SJSA1 (cell line): ENCODE measurements around a stretch of chr10.

DNA sequence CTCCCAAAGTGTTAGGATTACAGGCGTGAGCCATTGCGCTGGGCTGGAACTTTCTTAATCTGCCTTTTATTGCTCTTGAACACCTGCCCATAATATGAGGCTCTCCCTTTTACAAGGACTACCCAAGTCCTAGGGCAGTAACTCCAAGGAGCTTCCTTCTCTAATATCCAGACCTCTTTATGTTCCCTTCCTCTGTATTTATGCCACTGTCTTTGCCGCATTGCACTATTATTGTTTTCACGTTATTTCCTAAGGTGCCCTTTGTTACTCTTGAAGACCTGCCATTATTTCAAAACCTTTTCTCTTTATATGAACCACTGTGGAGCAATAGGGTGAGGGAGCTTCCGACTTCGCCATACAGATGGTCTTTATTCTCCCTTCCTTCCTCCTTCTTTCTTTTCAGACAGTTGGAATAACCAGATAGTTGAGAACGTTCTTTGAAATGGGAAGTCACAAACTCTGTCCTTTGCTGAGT is 36.2 kb upstream of the TCF7L2 start:
- RAMPAGE, long total RNA, result no peak

DNA sequence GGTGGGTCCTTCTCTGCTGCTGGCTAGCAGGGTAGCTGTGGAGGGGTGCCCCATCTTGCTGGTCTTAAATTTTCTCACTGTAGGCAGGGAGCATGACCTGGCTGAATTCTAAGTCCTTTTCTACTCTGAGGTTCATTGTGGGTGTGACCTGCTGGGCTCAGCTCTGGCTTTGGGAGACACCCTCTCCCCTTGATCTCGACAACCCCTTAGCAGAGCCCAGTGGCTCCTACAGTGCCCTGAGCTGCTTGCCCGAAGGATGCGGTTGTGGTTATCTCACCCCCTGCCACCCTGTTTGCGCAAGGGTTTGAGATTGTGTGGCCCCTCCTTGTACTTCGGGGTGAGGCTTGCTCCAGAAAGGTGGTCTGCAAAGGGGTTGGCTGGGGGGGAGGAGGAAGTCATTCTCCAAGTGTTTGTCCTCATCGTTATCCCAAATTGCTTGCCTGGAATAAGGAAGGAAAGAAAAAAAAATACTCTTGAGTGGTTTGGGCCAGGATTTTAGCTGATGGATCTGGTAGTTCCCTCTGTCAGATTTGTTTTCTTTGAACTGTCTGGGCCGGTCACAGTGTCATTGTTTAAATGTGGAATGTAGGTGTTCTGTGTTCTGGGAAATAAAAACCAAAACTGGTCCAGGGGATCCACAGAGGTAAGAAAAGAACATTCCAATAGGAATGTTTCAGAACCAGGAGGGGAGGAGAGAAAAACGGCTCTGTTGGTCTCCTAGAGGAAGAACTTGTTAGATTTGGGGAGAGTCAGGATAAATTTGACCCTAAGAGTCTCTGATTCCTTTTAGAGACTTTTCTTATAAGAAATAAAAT is 55.5 kb downstream of the TCF7L2 start:
- RAMPAGE, long total RNA, result no peak

- RAMPAGE, long total RNA, result no peak
Measured at GRCh38 chr10:113039959-113040557, 90.0 kb downstream of the TCF7L2 start.

DNA sequence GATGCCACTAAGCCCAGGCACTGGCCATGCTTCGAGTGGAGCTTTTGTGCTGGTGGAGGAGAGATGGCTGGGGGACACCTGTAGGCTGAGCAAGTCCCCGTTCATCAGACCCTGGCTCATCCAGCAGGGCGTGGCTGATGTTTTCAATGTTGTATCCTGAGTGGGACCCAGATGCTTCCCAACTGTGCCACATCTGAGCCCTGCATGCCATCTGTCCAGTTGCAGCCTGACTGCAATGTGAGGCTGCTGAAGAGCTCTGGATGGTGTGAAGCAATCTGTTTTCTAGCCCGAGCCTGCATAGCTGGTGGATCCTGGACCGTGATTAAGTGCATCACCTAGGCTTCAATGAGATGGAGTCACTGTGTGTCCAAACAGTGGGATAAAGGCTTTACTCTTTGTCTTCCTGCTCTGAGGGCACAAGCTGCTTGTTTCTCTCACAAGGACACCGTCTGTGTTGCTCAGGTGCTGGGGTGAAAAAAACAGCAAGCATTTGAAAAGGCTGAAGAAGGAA is 99.8 kb downstream of the TCF7L2 start:
- RAMPAGE, long total RNA, result no peak

DNA sequence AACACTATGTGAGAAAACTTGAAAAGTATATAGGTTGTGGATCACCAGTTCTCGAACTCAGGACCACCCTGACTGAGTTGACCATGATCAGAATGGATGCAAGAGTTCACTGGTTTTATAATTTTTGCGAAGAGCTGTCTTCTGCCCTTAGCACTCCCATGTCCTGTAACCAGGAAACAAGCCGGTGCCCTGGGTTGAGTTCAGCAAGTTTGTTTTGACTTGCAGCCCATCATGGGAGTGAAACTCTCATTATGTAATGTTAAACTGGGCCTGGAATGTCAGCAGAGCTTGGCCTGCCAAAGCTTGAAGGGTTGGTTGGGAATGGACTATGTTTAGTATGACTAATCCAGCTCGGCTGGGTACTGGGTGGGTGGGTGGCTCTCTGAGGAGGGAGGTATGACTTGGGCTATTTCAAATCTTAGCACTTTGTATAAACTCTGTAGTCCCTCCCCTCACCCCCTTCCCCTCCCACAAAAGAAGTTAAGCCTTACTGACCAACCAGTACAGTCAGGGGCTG is 156.9 kb downstream of the TCF7L2 start:
- RAMPAGE, long total RNA, result no peak

DNA sequence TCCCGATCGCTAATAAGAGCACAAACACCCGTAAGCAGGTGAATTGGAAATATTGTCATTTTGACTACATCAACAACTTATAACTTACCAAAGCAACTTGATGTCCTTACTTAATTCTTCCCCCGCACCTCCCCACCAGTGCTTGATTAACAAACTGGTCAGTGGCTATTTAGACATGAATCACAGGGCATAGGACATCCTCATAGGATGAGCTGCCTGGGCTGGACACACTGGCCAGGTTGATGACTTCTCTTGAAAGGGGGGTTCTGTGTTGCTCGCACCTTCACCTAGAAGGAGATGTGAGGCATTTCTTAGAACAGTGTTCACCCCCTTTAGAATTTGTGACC is 163.2 kb downstream of the TCF7L2 start:
- RAMPAGE, long total RNA, result no peak

DNA sequence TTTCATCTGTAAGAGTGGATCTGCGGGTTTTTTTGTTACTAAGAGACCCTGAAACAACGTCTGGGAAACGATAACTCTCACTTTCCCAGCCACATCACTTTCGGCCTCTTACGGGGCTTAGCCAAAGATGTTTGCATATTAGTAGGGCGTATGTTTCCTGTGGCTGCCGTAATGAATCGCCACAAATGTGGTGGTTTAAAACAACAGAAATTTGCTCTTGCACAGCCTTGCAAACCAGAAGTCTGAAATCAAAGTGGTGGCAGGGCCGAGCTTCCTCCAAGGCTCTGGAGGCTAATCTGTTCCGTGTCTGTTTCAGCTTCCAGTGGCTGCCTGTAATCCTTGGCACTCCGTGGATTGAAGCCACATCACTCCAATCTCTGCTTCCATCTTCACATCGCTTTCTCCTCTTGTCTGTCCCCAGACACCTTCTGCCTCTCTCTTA is 220.1 kb downstream of the TCF7L2 start:
- RAMPAGE, long total RNA, result no peak

- RAMPAGE, long total RNA, result no peak
Measured at GRCh38 chr10:113584707-113585003, 31.8 kb downstream of the HABP2 start.

GRCh38 chr10:113646335-113647220 is 17.3 kb downstream of the NRAP start:
- RAMPAGE, long total RNA, result no peak

- RAMPAGE, long total RNA, result start-site peak on the plus strand at chr10:113679211-113679286, 40 and 38 reads in 2 replicates
Measured at GRCh38 chr10:113678663-113679474, 843 bp upstream of the CASP7 start.

- RAMPAGE, long total RNA, result no peak
Measured at GRCh38 chr10:113681848-113682418, 2.2 kb downstream of the CASP7 start.

DNA sequence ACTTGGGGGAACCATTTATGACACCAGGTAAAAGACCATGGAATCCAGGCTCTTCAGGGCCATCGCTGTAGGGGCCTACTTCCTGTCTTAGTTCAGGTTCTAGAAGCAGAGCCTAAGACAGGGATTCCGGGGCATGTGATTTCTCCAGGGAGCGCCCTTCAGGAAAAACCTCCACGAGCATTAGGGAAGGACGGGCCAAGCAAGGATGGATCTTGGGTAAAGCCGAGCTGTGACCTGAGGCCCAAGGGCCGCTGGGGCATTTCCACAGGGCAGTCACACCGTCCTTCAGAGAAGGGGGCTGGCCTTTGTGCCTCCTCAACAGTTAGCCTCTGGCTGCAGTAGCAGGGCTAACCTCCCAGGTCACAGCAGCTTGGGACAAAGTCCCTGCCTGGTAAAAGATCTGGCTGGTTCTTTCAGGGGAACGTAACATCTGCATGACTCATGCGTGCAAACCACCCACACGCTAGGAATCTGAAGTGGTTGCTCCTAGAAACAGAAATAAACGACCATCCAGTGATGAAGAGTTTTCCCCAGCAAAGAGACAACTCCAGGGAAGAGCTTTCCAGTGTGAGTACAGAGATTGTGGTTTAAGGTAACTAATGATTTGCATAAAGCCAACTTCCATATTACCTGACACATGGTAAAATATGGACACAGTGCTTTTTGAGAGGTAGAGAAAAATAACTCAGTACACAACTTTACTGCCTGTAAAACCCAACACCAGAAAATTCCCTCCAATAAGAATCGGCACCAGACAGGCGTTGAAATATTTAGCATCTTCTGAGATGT is 85.0 kb upstream of the ADRB1 start:
- RAMPAGE, long total RNA, result no peak

DNA sequence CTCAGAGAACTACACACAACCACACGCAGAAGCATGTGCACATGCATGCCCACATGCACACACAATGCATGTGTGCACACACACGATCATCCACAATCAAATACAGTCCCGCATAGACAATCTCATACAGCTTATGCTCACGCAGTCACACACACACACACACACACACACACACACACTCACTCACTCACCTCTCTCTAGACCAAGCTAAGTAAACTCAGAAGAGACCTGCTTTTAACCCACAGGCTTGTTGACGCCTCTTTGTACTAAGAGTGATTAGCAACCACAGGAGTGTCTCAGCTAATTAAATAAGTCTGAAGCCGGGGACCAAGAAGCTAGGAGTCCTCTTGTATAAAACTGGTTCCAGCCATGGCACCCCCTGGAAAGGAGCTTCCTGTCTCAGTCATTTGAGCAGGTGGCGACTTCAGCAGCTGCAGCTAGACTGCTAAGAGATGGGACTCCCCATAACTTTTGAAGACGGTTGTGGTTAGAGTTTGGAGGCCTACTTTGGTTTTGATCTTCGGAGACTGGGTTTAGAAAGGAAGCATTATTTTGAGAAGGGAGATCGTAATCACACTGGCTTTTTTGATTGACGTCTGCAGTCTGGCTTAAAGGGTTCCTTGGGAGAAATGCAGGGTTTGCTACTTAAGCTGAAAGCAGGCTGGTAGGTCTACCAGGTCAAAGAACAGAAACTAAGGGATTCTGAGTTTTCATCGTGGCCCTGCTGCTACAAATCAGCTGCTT is 82.2 kb upstream of the ADRB1 start:
- RAMPAGE, long total RNA, result no peak

DNA sequence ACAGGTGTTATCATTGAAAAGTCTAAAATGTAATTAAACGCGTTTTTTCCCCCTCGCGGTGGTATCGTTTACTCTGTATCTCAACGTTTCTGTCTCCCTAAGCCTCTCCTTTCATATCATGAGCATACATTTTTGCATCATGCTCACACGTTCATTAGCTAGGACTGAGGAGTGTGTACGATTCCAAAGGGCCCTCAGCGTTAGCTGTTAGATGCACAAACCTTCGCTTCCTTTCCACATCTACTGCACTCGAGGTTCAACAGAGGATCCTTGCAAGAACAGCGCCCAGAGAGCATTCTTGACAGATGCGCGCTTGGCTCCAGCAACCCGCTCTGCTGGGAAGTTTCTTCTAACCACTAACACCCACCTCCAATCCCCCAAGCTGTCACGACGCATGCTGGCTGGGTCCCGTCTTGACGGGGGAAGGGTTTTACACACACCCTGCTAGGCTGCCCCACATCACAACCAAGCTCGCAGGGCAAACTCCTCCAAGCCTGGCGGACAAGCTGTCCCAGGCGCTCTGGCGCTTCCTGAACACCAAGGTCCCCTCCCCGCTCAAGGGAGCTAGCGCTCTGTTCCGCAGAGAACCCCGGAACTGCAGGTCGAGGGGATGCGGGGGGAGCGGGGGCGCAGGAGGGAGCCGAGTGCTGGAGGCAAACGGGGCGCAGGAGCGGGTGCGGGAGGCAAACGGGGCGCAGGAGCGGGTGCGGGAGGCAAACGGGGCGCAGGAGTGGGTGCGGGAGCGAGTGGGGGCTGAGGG is 713 bp upstream of the ADRB1 start:
- RAMPAGE, long total RNA, result no peak

DNA sequence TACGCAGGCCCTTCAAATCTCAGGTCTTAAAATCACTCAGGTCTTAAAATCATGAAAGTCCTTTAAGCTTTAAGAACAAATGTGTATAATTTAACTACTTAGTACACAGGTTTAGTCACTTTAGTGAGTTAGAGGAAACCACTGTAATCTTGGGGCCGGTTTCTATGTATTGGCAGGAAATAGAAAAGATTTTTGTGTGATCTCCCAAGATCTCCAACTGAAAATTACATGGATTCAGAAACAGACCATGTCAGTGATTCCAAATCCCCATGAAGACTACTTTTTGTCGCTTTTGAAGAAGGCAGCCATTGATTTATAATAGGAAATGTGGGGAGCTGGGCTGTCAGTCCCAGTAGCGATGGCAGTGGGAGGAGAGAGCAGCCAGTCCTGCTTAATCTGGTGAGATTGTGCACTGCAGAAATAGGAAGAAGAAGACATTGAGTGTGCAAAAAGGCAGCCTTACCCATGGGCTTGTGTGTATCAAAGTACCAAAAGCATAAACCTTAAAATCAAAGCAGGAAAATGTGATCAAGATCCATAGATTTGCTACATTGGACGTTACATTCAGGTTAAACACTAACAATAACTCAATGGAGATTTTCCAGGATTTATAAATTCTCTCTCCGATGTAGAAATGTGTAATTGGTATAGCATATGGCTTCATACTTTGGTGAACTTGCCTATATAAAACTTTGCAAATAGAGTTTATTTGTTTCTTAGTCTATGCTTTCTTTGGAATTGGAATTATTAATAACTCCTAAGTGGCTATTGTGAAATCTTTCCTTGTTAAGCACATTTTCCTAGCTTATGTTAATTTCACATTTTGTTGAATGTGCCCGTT is 4.8 kb downstream of the ADRB1 start:
- RAMPAGE, long total RNA, result no peak

DNA sequence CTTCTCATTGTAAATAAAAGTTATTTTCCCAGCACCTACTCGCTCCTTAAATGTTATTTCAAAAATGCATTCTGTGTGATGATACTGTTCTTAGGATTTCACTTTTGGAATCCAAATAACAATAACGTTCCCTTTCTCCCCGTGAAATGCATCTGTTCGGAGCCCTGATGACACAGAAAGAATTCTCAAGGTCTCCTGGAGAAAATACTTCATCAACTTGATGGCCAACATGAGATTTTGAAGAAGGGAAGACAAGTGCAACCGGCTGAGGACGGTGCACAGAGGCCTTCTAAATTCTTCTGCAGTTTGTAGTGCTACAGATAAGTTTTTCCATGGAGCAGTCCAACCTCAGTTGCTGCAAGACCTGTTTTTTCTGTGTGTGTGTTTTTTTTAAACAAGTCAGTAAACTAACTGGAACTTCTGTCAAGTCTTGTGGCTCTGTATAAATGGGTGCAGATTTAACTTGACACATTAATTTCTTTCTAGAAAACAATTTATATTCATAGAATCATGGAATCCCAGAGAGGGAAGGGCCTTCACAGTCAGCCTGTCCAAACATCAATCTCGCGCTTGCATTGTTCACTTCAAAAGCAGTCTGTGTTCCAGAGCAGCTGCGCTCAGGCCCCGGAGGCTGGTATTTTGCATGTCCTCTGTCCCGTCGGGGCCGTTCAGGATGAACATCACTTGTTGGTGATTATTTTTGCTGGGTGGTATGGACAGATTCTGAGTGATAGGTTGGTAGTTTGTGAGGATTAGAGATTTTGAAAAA is 23.0 kb downstream of the ADRB1 start:
- RAMPAGE, long total RNA, result no peak

- RAMPAGE, long total RNA, result no peak
Measured at GRCh38 chr10:114172863-114173519, 1.0 kb downstream of the CCDC186 start.

- RAMPAGE, long total RNA, result no peak
Measured at GRCh38 chr10:114332301-114333371, 71.7 kb downstream of the AFAP1L2 start.

- RAMPAGE, long total RNA, result no peak
Measured at GRCh38 chr10:114485559-114485829, 81.2 kb upstream of the AFAP1L2 start.

- RAMPAGE, long total RNA, result no peak
Measured at GRCh38 chr10:114495466-114495988, 91.2 kb upstream of the AFAP1L2 start.